ENCODE data around the genes DNM1, URM1 and GLE1.

DNA sequence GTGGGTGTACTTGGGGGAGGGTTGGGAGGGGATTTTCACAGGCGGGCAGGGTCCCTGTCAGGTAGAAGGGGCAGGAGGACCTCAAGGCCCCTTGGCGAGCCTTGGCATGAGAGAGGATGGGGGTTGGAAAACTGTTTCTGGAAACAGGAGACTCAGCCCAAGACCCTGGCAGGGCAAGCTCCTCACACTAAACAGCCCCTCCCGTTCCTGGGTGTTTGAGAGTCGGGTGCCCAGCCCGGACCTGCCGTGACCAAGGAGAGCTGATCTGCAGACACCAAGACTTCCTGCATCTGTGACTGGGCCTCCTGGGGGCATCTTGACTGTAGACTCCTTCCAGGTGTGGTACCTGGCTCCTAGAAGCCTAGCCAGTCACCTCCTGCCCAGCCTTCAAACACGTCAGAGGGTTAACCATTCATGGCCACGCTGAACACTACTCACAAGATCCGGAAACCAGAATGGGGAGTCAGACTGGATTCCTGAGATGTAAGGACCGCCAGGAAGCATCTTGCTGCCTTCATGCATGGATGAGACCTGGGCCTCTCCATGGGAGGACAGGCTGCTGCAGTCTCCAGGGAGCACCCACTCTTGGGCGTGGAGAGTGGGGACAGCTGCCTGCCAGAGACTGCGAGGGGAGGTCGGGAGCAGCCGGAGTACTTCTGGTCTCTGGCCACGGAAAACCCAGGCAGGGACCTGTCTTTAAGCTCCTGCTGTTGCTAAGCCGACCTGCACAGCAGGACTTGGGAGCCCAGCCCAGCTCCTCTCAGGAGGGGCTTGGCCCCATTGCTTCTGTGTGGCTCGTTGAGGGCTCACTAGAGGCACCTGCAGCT is 3.7 kb upstream of the LCN2 start:
- RRBS: no CpG with 5 or more reads among the region's 17 CpGs

DNA sequence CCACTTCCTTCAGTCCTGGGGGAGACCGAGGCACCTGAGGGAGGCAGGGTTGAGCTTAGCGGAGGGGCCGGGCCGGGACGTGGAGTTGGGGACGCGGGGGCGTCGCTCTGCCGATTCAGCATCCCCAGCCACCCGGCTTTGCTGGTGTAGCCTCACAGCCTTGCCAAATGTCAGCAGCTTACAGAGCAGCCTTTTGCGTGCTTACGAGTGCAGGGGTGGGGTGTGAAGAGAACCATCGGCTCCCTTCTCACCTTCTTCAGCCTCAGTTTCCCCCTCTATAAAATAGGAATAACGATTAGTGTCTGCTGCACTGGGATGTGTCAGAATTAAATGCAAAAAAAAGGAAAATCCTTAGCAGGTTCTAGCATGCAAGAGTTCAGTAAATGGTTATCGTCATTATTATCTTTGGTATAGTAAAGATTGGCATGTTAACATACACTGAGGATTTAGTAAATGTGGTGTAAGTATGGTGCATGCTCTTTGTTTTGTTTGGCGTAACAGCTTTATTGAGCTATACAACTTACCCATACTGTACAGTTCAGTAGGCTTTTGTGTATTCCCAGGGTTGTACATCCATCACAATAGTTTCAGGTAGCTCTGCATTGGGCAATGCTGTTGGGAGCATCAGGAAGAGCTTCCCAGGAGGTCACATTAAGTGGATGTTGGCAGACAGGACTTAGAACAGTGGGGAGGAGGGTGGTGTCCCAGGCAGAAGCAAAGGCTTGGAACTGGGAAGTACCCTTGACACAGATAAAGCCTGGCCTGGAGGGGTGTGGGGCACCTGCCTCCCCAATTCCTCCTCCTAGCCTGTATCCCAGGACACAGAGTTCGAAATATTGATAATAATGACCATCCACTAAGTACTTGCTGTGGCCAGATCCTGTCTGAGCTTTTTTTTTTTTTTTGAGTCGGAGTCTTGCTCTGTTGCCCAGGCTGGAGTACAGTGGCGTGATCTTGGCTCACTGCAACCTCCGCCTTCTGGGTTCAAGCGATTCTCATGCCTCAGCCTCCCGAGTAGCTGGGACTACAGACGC is 1.0 kb downstream of the BBLN start:
- RRBS: 2% methylated on average over 8 of the region's 24 CpGs

- RRBS: 3% methylated on average over 67 of the region's 107 CpGs
Measured at GRCh38 chr9:128202842-128204068, at the start of gene DNM1. TSS of gene DNM1 (plus strand) at chr9:128203379.

DNA sequence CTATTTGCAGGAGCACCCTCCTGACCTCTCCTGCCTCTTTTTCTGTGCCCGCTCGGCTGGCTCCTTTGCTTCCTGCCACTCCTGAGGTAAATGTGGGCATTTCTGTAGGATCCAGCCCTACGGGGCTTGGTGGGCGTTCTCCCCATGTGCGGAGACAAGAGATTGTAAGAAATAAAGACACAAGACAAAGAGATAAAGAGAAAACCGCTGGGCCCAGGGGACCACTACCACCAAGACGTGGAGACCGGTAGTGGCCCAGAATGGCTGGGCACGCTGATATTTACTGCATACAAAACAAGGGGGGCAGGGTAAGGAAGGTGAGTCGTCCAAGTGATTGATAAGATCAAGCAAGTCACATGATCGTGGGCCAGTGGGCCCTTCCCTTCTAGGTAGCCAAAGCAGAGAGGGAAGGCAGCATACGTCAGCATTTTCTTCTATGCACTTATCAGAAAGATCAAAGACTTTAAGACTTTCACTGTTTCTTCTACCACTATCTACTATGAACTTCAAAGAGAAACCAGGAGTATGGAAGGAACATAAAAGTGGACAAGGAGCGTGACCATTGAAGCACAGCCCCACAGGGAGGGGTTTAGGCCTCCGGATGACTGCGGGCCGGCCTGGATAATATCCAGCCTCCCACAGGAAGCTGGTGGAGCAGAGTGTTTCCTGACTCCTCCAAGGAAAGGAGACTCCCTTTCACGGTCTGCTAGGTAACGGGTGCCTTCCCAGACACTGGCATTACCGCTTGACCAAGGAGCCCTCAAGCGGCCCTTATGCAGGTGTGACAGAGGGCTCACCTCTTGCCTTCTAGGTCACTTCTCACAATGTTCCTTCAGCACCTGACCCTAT is 3.3 kb downstream of the SWI5 start:
- RRBS: no CpG with 5 or more reads among the region's 20 CpGs

DNA sequence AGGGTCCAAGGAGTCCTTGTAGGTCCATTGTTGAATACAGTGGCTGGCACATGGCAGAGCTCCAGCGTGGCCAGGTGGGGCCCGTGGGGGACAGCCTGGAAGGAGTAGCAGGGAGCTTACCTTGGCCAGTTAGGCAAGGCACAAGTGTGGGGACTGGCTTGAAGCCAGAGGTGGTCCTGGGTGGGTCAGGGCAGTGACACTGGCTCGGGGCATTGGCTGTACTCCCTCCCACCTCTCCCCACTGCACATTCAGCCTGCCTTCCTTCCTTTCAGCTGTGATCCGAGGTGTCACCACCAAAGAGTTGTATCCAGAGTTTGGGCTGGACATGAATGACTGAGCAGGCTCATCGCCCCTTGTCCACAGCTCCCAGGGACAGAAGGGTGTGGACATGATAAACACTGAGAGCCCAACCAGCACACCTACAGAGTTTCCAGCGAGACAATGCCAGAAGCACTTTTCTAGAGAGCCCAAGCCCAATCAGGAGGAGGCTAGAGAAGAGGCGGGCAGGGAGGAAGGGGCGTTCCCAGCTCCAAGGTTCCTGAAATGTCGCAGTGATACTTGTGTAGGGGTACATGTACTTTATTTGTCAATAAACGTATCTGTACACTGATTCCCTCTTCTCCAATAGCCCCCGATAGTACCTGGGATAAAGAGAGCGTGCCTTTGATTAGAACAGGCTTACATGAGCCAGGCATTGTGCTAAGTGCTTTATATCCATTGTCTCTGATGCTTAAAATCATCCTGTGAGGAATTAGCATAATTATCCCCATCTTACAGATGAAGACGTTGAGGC is 12.5 kb downstream of the SWI5 start:
- RRBS: no CpG with 5 or more reads among the region's 13 CpGs

DNA sequence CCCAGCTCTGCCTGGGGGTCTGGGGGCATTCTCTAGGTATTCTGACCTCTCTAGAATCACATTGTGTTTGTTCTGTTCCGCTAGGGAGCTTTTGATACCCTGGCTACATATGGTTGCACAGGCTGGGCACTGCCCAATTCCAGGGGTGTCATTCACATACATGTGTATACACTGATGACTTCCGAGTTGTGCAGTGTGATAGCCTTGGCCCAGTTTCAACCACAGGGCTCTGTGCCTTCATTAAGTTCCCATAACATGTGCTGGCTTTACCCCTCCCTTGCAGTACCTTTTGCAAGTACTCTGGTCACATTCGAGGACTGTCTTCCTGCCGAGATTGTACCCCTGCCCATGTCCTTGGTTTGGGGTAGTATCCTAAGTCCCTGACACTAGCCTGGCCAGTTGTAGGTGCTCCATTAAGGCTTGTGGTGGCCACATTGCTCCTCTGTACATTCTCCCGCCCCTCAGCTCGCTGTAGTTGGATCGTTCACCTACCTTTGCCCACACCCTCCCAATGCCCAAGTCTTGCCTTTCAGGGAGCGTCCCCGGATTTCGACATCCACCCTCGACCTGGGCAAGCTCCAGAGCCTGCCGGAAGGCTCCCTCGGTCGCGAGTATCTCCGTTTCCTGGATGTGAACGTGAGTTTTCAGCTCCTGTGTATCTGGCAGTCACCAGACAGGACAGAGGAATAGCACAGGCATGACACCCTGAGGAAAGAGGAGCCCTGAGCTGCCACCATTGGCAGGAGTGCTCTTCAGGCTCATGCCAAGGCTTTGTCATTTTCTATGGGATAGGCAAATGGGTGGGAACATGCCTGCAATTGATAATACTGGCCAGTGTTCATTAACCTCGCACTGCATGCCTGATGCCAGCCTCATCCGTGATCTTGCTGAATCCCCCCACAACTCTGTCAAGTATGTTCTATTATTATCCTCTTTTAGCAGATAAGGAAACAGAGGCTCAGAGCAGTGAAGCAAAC is 2.9 kb downstream of the COQ4 start:
- RRBS: 100% methylated on average over 4 of the region's 19 CpGs

- RRBS: no CpG with 5 or more reads among the region's 14 CpGs
Measured at GRCh38 chr9:128341411-128341890, 1.1 kb downstream of the SLC27A4 start.

GRCh38 chr9:128370423-128371556 is at the start of gene URM1:
TSS of gene URM1 (plus strand) at chr9:128371374.
- RRBS: no CpG with 5 or more reads among the region's 52 CpGs

DNA sequence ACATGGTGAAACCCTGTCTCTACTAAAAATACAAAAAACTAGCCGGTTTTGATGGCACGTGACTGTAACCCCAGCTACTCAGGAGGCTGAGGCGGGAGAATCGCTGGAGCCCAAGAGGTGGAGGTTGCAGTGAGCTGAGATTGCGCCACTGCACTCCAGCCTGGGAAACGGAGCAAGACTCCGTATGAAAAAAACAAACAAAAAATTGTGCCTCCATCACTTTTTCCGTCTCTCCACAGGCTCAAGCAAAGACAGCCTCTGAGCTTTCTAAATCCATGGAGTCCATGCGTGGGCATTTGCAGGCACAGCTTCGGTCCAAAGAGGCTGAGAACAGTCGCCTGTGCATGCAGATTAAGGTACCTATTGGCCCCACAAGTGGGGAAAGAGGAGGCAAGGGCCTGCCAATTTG is 20.8 kb upstream of the GLE1 start:
- RRBS: no CpG with 5 or more reads among the region's 11 CpGs

DNA sequence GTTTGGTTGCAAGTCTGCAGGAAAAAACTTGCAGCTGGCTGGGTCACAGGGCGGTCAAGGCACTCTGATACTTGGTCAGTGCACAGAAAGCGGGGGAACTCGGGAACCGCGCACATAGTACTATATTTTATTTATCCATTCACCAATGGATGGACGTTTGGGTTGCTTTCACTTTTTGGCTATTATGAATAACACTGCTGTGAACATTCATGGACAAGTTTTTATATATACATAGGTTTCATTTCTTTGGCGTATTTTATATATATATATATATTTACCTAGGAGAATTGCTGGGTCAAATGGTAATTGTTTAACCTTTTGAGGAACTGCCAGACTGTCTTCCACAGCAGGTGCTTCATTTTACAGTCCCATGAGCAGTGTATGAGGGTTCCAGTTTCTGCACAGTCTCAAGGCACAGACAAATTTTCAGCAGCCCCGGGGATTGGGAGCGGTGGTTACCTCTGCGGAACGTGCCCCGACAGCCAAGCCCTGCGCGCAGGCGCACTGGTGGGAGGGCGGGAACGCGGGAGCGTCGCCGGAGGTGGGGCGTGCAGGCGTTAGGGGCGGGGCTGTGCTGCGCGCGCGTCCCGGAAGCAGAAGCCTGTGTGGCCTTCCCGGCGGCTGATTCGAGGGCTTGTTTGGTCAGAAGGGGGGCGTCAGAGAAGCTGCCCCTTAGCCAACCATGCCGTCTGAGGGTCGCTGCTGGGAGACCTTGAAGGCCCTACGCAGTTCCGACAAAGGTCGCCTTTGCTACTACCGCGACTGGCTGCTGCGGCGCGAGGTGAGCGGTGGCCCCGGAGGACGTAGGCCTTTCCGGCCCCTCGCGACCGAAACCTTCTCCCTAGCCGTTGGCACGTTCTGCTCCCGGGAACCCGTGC is at the start of gene GLE1:
Gene GLE1, plus strand, starts transcription at position 596 of the 878 bp plus-strand sequence.
- RRBS: 1% methylated on average over 25 of the region's 54 CpGs

DNA sequence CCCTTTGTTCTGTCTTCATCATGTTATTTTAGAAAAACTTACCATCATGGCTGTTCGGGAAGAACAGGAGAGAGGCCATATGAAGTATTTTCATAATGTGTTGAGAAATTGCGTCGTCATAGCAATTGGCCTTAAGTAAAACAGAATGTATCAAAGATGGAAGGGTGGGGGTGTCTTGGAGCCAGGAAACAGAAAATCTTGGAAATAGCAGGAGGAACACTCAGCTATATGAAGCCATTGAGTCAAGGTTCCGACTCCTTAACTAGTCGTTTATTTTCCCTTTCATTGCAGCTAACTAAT is 1.3 kb downstream of the SPTAN1 start:
- RRBS: no CpG with 5 or more reads among the region's 5 CpGs

- RRBS: no CpG with 5 or more reads among the region's 11 CpGs
Measured at GRCh38 chr9:128577025-128577771, 24.8 kb downstream of the SPTAN1 start.

GRCh38 chr9:128580847-128581191 is 28.4 kb downstream of the SPTAN1 start:
- RRBS: no CpG with 5 or more reads among the region's 9 CpGs

- RRBS: 96% methylated on average over 3 of the region's 14 CpGs
Measured at GRCh38 chr9:128584153-128584844, 31.9 kb downstream of the SPTAN1 start.

DNA sequence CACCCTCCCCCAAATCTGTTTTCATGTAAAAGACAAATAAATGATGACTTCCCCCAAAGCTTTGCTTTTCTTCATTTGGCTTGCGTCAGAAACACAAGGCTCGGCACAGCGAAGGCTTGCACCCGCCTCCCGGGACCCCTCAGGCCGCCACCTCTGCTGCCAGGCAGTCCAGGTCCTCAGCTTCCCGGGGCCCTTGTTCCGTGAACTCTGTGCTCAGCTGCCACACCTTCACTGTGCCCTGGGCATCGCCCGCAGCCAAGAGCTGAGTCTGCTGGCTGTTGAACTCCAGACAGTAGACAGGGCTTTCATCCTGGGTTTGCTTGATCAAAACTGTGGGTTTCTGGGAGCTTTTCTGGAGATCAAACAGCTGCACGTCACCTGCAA is 23.1 kb downstream of the DYNC2I2 start:
- RRBS: 91% methylated on average over 3 of the region's 11 CpGs

DNA sequence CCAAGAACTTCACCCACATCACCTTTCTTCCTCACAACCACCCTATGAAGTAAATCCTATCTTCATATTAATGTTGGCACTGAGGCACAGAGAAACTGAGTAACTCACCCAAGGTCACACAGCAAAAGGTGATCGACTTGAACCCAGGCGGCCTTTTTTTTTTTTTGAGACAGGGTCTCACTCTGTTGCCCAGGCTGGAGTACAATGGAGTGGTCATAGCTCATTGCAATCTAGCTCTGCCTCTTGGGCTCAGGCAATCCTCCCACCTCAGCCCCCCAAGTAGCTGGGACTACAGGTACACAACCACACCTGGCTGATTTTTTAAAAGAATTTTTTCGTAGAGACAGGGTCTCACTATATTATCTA is 12.5 kb downstream of the DYNC2I2 start:
- RRBS: no CpG with 5 or more reads among the region's 3 CpGs

- RRBS: no CpG with 5 or more reads among the region's 4 CpGs
Measured at GRCh38 chr9:128787781-128788105, 690 bp downstream of the TBC1D13 start.

- RRBS: no CpG with 5 or more reads among the region's 10 CpGs
Measured at GRCh38 chr9:128828426-128829003, 1.1 kb downstream of the SPOUT1 start.

GRCh38 chr9:128898585-128899321 is 16.8 kb downstream of the LRRC8A start:
- RRBS: no CpG with 5 or more reads among the region's 13 CpGs

DNA sequence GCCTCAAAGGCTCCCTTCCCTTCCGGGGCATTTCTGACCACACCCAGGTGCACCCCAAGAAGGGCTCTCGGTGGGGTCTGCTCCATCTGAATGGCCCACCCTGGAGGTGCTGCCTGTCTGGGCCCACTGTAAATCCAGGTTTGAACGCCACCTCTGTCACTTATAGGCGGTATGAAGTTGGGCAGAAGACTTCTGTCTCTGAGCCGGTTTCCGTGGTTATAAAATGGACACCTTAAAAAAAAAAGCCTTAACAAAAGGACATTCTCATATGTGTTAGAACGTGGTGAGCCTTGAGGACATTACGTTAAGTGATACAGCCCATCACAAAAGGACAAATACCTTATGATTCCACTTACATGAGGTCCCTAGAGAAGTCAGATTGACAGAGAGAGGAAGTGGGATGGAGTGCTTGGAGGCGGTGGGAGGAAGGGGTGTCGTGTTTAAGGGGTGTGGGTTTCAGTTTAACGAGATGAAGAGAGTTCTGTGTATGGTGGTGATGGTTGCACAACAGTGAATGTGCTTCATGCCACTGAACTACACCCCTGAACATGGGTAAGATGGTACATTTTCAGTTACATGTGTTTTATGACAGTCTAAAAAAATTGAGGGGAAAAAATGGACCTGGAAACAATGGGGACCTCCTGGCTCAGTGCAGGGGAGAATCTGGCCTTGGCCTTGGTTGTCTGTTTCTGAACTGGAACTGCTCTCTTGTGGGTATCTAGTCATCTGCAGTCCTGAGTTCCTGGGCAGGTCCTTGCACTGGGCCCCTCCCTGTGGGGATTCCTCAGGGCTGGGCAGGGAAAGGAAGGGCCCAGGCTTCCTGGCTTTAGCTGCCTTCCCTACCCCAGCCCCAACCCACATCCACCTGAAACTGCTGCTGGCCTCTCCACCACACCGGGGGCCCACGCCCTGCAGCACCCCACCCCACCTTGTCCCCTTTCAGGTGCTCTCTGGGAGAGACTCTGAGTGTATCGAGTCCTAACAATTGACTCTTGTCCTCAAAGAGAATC is 17.7 kb downstream of the LRRC8A start:
- RRBS: no CpG with 5 or more reads among the region's 14 CpGs